ENCODE results near the genes SULT1A2 and NFATC2IP.

GRCh38 chr16:27253968-27254556 is 14.5 kb downstream of the NSMCE1 start:
- PRO-cap, 2 experiments, result no peak in any of the 2 experiments

DNA sequence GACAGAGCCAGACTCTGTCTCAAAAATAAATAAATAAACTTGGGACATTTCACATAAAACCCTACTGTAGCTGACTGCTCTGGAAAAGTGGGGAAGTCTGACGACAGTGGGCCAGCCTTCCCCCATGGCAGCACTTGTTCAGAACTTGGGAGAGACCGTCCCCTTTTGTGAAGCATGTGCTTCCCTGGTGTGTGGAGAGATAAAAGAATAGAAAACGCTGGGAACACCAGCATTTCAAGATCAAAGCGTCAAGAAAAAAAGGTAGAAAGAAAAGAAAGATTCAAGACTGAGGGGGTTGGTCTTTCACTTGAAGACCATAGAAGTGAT is 3.1 kb upstream of the NSMCE1 start:
- PRO-cap, 2 experiments, result no peak in any of the 2 experiments

DNA sequence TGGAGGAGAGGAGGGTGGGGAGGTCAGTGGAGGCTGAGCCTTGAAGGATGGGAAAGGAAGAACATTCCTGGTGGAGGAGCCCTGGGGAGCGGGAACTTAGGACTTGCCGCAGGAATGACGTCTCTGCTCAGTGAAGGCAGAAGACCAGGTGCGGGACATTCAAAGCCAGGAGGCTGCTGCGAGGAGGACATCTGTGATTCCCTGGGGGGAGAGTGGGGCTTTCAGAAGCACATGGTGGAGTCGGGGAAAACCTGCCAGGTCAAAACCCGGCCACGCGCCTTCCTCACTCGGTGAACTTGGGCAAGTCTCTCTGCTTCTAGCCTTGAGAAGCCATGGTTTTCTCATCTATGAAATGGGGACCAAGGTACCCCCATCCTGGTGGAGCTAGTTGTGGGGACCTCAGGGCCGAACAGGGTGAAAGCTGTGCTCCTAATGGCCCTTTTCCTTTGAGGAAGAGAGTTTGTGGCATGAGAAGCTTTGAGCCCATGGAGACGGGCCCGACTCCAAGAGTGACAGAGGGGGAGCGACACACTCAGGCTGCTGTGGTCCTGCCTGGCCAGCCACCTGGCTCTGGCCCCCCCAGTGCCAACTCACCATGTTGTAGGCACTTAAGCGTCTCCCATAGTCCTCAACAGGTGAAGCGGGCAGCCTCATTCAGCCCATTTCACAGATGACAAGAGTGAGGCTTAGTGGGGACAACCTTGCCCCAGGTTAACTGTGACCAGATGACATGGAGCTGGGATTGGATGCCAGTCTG is 1.5 kb downstream of the IL21R start:
- PRO-cap, 2 experiments, result no peak in any of the 2 experiments

GRCh38 chr16:27521998-27522772 is 27.5 kb downstream of the GTF3C1 start:
- PRO-cap, 2 experiments, result peak in 2 of 2 experiments; most common plus-strand start chr16:27522445 (in 1); most common minus-strand start chr16:27522224 (in 1)

GRCh38 chr16:27625157-27625975 is 75.4 kb downstream of the KATNIP start:
- PRO-cap, 2 experiments, result peak in 2 of 2 experiments; most common plus-strand start chr16:27625638 (in 2); most common minus-strand start chr16:27625456 (in 2)

DNA sequence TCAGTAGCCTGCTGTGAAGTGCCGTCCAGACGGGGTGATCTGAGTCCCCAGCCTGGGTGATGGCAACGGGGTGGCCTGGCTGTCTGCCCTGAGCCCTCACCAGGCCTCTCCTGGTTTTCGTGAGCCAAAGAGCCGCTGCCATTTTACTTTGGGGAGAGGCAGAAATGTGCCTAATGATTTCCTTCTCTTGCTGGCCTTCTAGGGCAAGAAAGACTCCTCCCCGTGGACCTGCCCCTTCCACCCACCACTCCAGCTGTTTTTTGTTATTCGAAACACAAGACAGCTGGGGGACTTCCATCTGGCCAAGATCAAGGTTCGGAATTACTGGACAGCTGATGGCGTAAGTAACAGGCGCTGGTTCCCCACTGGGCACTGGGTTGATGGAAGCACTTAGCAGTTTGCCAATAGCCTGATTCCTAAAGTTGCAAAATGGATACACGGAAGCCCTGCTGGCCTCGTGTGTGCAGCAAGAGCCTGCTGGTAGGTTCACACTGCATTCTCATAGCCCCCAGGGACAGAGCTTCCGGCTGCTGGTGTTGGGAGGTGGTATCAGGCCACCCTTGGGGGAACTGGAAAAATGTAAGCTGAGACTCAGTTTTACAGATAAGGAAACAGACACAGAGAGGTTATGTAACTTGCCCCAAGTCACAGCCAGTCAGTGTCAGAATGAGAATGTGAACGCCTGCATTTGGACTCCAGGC is 171.6 kb downstream of the KATNIP start:
- PRO-cap, 2 experiments, result peak in 2 of 2 experiments; most common minus-strand start position 175 of the sequence (in 2)

DNA sequence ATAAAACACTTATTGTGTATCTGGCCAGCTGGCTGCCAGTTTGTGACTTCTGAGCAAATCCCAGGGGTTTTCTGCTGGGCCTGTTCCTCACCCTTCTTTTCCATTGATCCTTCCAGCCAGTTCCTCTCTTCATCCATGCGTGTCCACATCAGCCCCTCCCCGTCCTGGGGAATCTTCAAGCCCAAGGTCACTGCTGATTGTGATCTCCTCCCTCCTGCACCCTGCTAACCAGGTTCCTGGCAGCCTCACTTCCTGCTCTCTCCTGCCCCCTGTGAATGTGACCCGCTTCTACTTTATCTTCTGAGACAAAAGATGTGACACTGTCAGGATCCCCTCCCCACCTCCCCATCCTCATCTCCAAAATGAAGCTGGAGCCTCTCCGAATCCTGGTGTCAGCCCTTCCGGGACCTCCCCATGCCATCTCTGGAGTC is 204.9 kb downstream of the KATNIP start:
- PRO-cap, 2 experiments, result no peak in any of the 2 experiments

GRCh38 chr16:28167388-28168068 is 44.2 kb downstream of the XPO6 start:
- PRO-cap, 2 experiments, result no peak in any of the 2 experiments

- PRO-cap, 2 experiments, result no peak in any of the 2 experiments
These were observed 40.9 kb downstream of the XPO6 start for GRCh38 chr16:28170918-28171285.

DNA sequence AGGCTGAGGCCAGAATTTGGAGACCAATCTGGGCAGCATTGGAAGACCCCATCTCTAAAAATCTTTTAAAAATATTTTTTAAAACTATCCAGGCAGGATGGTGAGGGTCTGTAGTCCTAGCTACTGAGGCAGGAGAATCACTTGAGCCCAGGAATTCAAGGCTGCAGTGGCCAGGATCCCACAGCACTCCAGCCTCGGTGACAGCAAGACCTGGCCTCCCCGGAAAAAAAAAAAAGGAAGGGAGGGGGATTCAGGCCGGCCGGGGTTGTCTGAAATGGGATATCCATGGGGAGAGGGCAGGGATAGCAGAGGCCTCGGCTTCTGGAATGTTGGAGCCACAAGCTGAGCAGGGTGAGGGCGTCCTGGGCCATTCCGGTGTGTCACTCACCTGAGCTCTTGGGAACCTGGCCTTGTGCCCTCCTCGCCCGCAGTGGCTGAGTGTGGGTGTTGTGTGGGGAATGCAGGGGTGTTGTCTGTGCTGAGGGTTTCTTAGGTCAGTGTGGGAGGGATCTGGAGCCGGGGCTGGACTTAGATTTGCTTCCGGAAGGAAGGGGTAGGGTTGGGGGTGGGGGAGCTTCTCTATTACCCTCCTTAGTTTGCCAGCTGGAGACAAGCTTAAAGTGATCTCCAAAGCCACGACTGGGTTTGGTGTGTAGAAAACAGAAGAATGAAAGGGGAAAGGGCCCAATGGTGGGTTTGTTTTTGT is at the start of gene SULT1A2:
Gene SULT1A2 (minus strand): TSS at position 442 of the 706 bp plus-strand sequence.
- PRO-cap, 2 experiments, result no peak in any of the 2 experiments

GRCh38 chr16:28715258-28715659 is 4.0 kb downstream of the EIF3C start:
- PRO-cap, 2 experiments, result no peak in any of the 2 experiments

GRCh38 chr16:28902579-28902980 is 22.5 kb downstream of the RABEP2 start:
- PRO-cap, 2 experiments, result no peak in any of the 2 experiments

GRCh38 chr16:28910851-28911360 is 14.1 kb downstream of the RABEP2 start:
- PRO-cap, 2 experiments, result no peak in any of the 2 experiments

GRCh38 chr16:28950478-28951079 is at the start of gene NFATC2IP:
Gene NFATC2IP, plus strand, starts transcription at chr16:28950937.
- PRO-cap, 2 experiments, result peak in 2 of 2 experiments; most common plus-strand start chr16:28951007 (in 2); most common minus-strand start chr16:28950657 (in 2)

- PRO-cap, 2 experiments, result no peak in any of the 2 experiments
These were observed 7.7 kb upstream of the SPNS1 start for GRCh38 chr16:28966751-28967361.

DNA sequence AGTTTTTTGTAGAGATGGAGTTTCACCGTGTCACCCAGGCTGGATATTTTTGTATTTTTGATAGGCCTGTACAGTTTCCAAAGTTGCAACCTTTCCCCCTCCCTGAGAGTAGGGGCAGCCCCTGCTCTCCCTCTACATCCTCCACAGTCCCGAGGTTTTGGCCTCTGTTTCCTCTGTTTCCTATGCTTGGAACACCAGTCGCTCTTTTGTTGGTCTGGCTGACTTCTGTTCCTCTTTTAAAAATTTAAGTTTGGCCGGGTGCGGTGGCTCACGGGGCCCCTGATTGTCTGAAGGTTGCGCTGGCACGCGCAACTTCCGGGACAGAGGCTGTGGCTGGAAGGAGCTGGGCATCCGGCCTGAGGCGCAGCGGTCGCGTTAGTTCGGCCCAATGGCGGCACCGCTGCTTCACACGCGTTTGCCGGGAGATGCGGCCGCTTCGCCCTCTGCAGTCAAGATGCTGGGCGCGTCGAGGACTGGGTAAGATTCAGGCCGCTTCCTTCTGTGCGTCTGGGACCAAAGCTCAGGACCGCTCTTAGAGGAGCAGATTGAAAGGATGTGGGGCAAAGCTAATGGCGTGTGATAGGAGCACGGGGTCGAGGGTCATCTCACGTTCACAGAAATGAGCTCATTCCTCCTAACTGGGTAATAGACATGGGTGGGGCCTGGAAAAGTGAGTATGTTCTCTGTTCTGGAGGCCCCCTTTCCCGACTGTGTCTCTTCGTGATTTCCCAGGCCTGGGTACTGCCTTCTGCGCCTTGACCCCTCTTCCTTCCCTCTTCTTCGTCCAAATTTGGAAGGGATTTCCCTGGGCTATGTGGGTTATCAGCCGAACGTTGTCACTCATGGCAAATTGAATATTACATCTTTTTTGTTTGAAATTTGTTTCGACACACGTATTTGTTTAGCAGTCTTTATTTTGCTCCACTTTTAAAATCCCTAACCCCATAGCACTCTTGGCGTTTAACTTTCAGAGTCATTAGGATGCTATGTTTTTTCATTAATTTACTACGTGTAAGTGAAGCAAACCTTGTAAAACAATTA is 90.1 kb downstream of the LAT start:
- PRO-cap, 2 experiments, result peak in 2 of 2 experiments; most common plus-strand start position 428 of the sequence (in 1); most common minus-strand start position 289 of the sequence (in 2)

DNA sequence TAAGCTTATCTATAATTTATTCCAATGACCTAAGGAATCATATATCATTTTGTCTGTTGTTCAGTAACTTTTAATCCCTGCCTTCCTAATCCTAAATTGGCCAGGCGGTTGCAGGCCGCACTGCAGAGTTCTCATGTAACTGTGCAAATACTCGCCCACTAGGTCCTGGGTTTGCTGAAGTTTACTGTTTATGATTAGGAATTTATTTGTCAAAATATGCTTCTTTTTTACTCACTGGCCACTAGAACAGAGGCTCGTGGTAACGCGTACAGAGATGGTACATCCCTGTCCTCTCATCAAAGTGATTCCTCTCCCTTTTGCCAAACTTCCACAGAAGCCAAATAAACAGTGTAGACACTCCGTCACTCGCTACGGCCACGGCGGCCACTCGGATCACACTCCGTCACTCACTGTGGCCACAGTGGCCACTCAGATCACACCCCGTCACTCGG is 175.0 kb downstream of the LAT start:
- PRO-cap, 2 experiments, result no peak in any of the 2 experiments

DNA sequence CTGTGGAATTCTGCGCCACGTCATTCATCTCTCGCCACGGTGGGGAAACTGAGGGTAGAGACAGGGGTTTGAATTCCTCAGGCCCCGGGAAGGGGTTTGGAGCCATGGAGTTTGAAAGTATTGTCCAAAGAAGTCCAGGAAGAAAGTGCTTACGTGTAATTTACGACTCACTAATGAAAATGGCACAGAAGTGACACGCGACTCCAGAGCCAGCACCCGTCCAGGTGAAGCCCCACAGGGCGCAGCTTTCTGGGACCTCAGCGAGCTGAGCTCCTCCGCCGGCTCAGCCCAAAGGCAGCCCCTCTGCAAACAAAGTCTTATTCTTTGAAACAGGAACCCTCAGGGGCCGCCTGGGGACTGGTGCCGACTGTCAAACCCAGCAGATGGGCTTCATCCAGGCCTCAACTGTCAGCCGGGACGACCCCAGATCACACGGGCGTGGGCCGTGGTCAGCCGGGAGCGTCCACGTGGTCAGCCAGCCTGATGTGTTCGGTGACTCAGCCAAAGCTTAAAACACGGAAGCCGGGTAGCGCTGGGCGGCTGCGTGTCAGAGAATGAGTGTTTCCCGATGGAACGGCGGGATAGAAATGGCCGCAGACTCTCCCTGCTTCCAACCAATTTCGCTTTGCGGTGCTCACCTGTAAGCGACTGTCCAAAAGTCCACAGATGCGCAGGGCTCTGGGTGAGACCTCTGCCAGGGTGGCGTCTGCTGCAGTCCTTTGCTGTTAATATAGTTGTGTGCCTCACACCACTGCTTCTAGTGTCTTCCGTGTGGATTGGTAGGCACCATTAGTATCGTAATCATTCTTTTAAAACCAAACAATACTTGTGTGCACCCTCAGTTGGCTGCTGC is 200.2 kb downstream of the LAT start:
- PRO-cap, 2 experiments, result peak in 1 of 2 experiments; most common plus-strand start position 511 of the sequence (in 1); most common minus-strand start position 296 of the sequence (in 1)

GRCh38 chr16:29199659-29200160 is 206.8 kb downstream of the NPIPB11 start:
- PRO-cap, 2 experiments, result peak in 2 of 2 experiments; most common minus-strand start chr16:29199723 (in 2)

DNA sequence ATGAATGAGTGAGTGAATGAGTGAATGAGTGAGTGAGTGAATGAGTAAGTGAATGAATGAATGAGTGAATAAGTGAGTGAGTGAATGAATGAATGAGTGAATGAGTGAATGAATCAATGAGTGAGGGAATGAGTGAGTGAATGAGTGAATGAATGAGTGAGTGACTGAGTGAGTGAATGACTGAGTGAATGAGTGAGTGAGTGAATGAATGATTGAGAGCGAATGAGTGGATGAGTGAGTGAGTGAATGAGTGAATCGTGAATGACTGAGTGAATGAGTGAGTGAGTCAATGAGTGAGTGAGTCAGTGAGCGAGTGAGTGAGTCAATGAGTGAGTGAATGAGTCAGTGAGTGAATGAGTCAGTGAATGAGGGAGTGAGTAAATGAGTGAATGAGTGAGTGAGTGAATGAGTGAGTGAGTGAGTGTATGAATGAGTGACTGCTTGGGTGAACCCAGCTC is 133.0 kb downstream of the NPIPB11 start:
- PRO-cap, 2 experiments, result no peak in any of the 2 experiments

All from right ventricle myocardium (tissue), 1 donor.